ENCODE measurements around a stretch of chr6.

GRCh38 chr6:106724707-106725313, 95.4 kb downstream of the QRSL1 start:
- PRO-cap, result no peak

DNA sequence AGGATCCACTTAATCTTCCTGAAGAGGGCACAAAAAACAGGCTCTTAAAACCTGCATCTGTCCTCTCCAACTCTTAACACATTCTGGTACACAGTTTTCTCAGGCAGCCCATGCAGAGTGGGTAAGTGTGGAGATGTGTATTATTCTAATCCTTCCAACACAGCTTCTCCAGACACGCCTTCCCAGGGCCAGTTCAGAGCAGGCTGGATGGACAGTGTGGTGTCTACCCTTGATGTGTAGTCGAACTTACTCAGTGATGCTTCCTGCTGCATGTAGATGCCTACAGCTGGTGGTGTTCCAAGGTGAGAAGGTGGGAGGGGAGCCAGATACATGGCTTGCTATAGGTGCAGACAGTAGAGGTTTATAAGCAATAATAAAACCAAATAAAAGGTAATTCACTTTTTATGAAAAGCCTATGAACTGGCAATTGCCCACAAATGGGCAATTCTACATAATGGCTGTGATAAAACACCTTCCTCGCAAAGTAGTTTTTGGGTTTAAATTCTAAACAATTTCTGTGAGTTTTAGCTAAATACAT, 104.0 kb downstream of the QRSL1 start:
- PRO-cap, result no peak

- PRO-cap, result no peak
Observed at GRCh38 chr6:106783328-106784580, 154.4 kb downstream of the QRSL1 start.

GRCh38 chr6:106924830-106925342, 49.6 kb downstream of the CD24 start:
- PRO-cap, result no peak

- PRO-cap, result no peak
Observed at GRCh38 chr6:107403917-107404411, 55.4 kb downstream of the PDSS2 start.

GRCh38 chr6:107488625-107489318, 1.1 kb upstream of the SOBP start:
- PRO-cap, result no peak

DNA sequence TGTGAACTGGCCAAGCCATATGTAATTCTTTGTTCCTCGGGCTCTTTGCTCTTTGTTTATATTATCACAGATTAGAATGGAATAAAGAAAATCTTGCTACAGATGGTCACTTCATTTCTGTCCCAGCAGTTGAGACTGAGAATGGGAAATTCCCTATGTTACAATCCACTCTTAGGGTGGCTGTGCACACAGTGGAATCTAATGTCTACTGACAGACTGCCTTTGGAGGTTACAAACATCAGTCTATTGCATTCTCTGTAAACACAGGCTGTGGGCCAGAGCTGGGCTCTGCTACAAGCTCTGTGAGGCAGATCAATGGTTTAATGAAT, 50.4 kb downstream of the SOBP start:
- PRO-cap, result no peak

DNA sequence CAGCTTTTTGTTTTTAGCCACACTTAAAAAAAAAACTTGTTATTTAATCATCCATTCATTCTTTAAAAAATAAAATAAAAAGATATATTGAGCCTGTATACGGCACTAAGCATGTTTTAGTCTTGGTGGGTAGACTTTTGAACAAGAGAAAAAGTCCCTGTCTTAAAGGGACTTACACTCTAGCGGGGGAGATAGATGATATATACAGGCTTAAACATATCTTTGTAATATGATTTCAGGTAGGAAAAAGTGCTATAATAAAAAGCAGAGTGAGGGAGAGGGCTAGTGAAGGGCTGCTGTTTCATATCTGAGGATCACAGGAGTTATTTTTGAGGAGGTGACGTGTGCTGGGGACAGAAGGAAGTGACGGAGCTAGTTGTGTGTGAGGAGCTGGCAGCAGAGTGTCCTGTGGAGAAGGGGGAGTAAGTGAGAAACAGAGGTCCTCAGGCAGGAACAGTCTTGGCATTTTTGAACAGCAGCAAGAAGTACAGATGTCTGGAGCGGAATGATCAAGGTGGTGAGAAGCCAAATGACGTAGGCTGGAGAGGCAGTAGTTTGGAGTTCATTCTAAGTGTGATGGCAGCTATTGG, 52.1 kb downstream of the SOBP start:
- PRO-cap, result no peak

DNA sequence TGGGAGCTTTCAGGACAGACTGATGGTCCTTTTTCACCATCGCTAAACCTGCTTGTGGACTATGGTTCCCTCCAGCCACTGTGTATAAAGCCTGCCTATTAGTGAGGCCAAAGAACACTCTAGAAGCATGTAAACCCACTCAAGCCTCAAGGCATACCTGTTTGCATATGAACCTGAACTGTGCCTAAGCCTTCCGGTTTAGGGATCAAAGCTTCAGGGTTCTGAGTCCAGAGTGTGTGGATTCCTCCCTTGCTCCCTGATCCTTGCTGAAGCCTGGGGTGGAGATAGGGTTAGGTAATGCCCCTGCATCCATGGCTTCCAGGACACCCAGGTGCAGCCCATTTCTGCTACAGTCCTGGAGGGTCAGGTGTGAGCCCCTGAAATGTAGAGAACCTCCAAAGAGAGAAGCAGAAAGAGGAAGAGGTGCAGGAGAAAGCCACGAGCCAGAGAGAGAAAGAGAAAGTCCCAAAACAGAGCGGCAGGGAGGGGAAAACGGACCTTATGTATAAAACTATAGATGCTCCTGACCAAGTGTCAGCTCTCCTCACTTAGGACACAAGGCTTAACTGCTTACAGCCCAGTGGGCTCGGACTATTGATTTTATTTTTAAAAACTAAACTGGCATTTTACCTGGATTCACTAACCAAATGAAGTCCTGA, 93.3 kb downstream of the SCML4 start:
- PRO-cap, result no peak

DNA sequence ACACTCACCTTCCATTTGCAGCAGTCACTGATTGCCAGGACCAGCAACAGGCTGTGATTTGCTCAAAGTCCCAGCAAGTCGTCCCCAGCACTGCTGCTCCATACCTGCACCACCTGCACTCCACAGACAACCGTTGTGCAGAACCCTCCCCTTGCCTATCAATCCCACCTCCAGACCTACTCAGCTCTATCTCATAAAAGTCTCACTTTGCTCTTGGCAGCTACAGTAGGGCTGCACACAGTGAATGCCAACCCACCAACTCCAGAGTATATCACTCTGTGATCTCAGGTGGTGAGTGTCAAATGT, 43.2 kb upstream of the SCML4 start:
- PRO-cap, result no peak

GRCh38 chr6:108127694-108128249, 38.0 kb upstream of the NR2E1 start:
- PRO-cap, result no peak

- PRO-cap, result no peak
Observed at GRCh38 chr6:108134697-108135037, 31.2 kb upstream of the NR2E1 start.

GRCh38 chr6:108559339-108559870, 1.3 kb upstream of the FOXO3 start:
- PRO-cap, result bidirectional peak, plus-strand start at chr6:108559797, minus-strand start at chr6:108559456

- PRO-cap, result no peak
Observed at GRCh38 chr6:108582097-108582733, 21.5 kb downstream of the FOXO3 start.

GRCh38 chr6:108597943-108598773, 37.4 kb downstream of the FOXO3 start:
- PRO-cap, result no peak

GRCh38 chr6:108617344-108617989, 56.8 kb downstream of the FOXO3 start:
- PRO-cap, result no peak

- PRO-cap, result no peak
Observed at GRCh38 chr6:108622341-108623443, 62.0 kb downstream of the FOXO3 start.

DNA sequence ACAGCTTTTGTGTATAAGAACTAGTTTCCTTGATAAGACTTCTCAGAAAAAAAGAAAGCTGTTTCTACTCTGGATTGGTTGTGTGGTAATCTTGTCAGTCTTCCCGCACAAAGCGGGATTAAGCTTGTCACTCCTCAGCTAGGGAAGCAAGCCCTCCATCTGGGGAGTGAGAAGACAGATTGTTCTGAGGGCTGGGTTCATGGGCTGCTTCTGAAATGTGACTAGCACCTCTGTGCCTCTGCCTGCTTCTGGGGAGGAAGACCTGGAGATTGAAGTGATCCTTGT, 75.1 kb downstream of the FOXO3 start:
- PRO-cap, result no peak

GRCh38 chr6:108733601-108734016, 114.6 kb upstream of the ARMC2 start:
- PRO-cap, result no peak

- PRO-cap, result no peak
Observed at GRCh38 chr6:108745056-108745475, 103.2 kb upstream of the ARMC2 start.